Metastatic Liver Carcinoma in the Lung (tissue), 2 donors: Measurements from ENCODE around the gene FOLR2.

DNA sequence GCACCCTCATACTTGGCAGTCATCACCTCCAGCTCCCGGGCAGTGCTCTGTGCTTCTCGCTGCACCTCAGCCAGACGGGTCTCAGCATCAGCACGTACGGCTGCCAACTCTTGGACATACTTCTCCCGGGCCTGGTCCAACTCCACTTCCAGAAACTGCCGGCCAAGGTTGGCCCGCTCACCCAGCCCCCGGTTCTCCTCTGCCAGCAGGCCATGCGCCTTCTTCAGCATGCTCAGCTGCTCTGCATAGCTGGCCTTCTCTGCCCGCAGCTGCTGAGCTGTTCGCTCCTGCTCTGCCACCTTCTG, 14.2 kb downstream of the IL18BP start:
- PRO-cap, 2 experiments = no peak in any of the 2 experiments

DNA sequence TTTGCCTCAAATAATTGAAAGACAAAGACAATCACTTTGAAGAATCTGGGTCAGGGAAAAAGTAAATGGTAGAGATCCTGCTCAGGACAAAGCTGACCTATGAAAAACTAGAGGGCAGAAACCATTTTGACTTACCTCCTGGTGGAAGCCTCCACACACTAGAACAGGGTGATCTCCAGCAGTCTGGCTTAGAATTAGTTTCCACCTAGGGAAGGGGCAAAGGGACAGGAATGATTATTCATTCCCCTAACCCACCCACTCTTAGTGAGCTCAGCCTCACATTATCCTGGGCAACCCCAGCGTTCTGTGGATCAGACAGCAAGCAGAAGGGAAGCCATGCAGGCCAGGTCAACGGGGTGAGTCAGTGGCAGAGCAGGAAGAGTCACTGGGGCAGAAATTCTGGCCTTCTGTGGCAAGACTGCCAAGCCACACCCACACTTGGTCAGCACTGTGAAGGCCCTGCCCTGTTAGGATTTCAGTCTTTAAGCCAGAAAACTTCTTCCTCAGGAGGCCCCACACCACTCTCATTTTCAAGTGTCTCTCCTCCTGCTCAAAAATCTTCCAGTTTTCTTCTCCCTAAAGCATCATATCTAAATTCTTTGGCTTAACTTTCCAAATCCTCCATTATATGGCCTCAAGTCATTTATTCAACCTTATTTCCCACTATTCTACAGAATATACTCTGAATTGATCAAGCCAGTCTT, 10.5 kb downstream of the NUMA1 start:
- PRO-cap, 2 experiments = peak in 1 of 2 experiments; most common plus-strand start position 496 of the sequence (in 1); most common minus-strand start position 387 of the sequence (in 1)

- PRO-cap, 2 experiments = peak in 2 of 2 experiments; most common plus-strand start chr11:72216794 (in 2)
Measured at GRCh38 chr11:72216538-72217002, at the start of gene FOLR2. FOLR2 (plus strand) TSS chr11:72216794.

GRCh38 chr11:72228140-72228769, 3.7 kb downstream of the INPPL1 start:
- PRO-cap, 2 experiments = no peak in any of the 2 experiments

DNA sequence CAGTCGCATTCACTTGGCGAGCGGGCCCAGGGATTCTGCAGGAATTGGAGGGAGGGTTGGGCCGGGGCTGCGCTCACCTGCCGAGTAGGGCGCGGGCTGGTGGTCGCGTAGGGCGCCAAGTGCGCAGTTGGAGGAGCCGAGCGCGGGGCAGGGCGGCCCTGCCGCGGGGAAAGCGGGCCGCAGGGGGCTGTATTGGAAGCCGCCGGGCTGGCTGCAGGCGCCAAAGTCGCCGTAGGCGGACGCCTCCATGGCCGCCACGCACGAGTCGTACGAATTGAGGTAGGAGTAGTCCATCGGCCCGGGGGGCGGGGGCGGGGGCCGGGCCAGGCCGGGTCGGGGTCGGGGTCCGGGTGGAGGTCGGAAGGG, 282 bp downstream of the PHOX2A start:
- PRO-cap, 2 experiments = no peak in any of the 2 experiments

GRCh38 chr11:72618199-72618894, 55.9 kb downstream of the PDE2A start:
- PRO-cap, 2 experiments = no peak in any of the 2 experiments

DNA sequence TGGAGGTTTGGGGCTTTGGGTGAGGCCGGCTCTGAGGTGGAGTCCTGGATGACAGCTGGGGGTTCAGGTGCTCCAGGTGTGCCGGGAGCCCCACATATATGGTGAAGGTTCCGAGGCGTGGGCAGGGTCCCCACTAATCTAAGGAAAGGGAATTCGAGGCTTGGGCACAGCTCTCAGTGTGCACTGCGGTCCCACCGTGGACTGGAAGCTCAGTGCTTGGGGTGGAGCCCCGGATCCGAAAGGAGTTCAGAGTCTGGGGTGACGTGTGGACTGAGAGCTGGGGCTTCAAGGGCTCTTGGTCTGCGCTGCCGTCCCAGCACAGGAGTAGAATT, 32.4 kb downstream of the PDE2A start:
- PRO-cap, 2 experiments = peak in 1 of 2 experiments; most common plus-strand start position 249 of the sequence (in 1); most common minus-strand start position 214 of the sequence (in 1)

- PRO-cap, 2 experiments = no peak in any of the 2 experiments
Measured at GRCh38 chr11:72675956-72677077, 2.1 kb upstream of the PDE2A start.

DNA sequence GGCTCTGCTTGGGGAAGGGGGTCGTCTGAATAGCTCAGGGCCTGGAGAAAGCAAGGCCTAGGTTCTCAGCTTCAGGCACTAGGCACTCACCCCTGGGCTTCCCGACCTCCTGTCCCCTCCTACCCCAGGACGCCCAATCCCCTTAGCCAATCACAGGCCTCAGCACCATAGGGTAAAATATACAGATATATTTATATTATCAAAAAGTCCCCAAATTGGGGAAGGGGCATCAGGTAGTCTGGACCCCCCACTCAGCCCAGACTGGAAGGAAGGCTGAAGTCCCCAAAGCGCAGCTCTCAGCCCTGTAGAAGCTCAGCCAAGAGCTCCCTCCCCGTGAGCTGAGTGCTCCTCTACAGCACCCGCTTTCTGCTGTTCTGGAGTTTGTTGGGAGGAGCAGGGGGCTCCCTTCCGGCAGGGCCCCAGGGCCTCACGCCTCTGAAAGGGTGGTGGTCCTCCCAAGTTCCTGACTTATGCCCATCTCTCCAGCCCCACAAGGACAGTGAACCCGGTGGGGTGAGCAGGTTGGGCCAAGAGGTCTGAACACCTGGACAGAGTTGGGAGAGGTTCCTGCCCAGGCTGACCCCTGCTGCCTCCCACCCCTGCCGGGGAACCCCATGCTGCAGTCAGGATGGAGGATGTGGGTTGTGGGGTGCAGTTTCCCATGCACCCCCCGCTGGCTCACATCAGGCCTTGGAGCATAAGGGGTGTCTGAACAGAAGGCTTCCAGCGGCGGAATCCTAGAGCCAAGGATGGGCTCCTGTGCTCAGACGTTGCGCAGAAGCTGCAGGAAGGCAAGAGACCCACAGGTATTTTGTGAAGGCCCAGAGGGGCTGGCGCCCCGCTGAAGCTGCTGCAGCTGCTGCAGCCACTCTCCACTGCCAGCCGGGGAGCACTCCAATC, 10.9 kb upstream of the PDE2A start:
- PRO-cap, 2 experiments = no peak in any of the 2 experiments

DNA sequence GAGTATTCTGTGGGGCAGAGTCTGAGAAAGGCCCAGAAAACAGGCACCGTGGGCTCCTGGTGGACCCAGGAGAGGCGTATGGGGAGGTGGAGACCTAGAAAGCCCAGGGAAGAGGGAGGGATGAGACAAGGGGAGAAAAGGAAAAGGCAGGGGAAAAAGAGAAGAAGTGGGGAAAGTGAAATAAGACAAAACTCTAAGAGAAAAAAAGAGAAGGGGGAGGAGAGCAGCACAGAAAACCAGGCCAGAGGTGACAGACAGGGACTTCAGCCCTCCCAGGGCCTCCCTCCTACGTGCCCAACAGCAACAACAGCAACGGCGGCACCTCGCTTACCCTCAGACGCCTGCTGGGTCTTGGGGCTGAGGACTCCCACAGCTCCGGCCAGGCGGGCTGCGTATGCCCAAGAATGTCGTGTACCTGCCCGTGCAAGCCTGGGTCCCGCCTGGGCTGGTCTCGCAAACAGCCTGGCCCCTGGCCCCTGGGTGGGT, 30.6 kb downstream of the ARAP1 start:
- PRO-cap, 2 experiments = peak in 2 of 2 experiments; most common plus-strand start position 336 of the sequence (in 2); most common minus-strand start position 160 of the sequence (in 1)

DNA sequence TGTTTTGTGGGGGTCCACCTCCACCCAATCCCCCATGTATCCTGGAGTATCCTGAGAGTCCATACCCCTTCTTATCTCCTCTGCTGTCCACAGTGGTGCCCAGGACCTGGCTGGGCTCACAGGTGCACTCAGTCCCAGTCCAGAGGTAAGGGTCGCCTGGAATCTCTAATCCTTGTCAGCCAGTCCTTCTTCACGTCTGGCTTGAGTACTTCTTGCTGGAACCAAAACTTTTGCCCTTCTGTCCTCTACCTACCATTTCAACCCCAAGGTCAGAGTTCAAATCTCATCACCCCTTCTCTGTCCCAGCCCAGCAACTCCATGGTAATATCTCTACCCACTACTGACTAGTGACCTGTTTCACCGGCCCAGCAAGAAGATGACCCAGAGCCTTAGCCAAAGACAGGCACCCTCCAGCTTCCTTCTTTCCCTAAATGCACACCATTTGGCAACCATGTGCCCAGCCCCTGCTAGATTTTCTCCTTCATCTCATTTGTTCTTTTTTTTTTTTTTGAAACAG, 15.0 kb downstream of the ARAP1 start:
- PRO-cap, 2 experiments = no peak in any of the 2 experiments

GRCh38 chr11:72753550-72754313, 1.5 kb upstream of the ARAP1 start:
- PRO-cap, 2 experiments = no peak in any of the 2 experiments

GRCh38 chr11:72982131-72982492, 160.0 kb downstream of the FCHSD2 start:
- PRO-cap, 2 experiments = no peak in any of the 2 experiments

GRCh38 chr11:73028434-73029105, 113.5 kb downstream of the FCHSD2 start:
- PRO-cap, 2 experiments = no peak in any of the 2 experiments

- PRO-cap, 2 experiments = peak in 2 of 2 experiments; most common minus-strand start chr11:73242748 (in 2)
Measured at GRCh38 chr11:73242249-73243168, 24.4 kb downstream of the P2RY2 start.

DNA sequence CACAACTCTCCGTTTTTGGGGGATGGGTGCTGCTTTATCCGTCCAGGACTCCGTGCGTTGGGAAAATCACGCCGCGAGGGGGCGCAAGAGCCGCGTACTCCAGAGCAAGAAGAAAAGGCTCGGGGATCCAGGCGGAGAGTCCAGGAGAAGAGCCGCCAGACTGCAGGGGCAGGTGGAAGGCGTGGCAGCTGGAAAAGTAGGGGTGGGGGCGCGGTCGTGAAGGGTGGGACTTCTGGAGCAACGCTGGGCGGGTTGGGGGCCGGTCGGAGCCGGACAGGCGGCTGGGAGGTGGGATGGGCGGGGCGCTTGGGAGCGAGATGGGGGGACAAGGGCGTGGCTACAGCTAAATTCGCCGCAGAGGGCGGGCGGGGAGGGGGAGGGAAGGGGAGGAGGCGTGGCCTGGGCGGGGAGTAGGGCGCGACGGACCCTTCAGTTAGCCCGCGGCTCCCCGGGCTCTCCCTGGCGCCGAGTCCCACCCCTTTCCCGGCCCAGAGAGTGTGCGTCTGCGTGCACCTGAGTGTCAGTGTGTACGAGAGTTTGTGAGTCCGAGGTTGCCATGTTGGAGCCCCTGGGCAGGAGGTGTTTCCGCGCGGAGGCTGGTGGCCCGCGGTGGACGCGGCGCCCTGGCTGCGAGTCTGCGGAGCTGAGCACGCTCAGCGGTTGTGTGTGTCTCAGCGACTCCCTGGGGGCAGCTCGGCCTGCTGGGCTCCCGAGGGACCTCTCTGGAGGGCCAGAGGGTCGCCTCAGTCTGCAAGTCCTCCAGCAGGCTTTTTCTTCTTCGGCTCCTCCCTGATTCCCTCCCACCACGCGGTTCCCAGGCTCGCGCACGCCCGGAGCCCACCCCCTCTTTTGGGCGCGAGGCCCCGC, 474 bp upstream of the ARHGEF17 start:
- PRO-cap, 2 experiments = peak in 2 of 2 experiments; most common plus-strand start position 530 of the sequence (in 1); most common minus-strand start position 775 of the sequence (in 1)

DNA sequence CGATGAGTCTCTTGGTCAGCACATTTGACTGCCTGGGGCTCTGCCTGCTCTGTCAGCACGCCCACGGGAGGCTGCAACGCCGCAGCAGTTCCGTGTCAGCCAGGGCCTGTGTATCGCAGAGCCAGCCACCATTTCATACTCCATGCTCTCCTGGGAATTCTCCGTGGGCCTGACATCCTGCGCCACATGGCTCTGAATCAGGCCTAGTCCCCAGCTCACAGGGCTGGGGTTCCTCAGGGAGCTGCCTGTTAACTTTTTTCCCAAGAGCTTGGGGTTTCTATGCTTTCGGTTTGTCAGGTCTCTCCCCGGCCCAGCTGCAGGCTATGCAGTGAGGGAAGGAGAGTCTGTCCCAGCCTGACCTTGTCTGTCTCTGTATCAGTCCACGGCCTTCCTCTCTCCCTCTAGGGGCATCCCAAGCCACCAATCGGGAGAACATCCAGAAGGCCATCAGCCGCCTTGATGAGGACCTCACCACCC, 16.7 kb upstream of the RELT start:
- PRO-cap, 2 experiments = no peak in any of the 2 experiments

DNA sequence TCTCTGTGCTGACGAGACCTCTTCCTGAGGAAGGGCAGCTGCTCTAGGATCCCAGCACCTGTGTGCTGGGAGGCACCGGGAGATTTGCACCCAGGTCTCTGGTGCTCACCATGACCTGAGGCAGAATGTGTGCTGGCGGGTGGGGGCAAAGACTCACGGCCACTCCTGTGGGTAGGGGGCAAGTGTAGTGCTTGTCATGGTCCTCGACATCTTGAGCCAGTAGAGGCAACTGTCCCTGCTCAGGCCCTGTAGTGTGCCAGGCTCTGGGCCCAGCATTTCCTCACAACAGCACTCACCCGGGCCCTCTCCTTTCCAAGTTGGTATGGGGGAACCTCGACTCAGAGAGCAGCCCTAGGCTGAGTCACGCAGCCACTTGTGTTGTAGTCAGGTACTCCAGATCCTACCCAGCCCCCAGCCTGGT, 4.0 kb downstream of the RELT start:
- PRO-cap, 2 experiments = no peak in any of the 2 experiments

DNA sequence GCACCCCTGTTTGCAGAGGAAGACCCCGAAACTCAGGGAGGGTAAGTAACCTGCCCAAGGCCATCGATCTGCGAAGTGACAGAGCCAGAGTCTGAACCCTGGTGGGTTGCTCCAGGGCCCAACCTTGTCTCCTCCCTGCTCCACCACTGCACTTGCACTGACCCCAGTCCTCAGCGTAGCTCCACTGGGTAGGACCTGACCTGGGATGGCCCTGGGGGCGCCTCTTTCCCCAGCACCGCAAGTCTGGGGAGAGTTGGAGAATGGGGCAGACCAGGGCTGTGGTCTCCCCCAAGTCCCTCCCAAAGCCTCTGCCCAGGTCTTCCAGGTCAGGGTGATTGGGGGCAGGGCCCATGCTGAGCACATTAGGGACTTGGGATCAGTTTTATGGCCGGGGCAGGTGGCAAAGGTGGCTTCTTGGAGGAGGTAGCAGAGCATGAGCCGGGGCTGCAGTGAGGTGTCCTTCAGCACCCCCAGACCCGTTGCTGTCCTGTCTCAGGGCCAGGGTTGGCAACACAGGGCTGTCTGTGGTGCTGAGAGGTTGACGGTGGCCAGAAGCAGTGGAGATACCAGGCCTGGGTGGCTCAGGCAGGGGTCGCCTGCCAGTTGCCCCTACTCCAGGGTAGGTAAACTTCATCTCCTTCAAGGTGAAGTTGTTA, 5.9 kb downstream of the RELT start:
- PRO-cap, 2 experiments = no peak in any of the 2 experiments

GRCh38 chr11:73399007-73399776, 23.0 kb downstream of the RELT start:
- PRO-cap, 2 experiments = no peak in any of the 2 experiments